Measurements from ENCODE around the genes TMC4 and DNAAF3.

DNA sequence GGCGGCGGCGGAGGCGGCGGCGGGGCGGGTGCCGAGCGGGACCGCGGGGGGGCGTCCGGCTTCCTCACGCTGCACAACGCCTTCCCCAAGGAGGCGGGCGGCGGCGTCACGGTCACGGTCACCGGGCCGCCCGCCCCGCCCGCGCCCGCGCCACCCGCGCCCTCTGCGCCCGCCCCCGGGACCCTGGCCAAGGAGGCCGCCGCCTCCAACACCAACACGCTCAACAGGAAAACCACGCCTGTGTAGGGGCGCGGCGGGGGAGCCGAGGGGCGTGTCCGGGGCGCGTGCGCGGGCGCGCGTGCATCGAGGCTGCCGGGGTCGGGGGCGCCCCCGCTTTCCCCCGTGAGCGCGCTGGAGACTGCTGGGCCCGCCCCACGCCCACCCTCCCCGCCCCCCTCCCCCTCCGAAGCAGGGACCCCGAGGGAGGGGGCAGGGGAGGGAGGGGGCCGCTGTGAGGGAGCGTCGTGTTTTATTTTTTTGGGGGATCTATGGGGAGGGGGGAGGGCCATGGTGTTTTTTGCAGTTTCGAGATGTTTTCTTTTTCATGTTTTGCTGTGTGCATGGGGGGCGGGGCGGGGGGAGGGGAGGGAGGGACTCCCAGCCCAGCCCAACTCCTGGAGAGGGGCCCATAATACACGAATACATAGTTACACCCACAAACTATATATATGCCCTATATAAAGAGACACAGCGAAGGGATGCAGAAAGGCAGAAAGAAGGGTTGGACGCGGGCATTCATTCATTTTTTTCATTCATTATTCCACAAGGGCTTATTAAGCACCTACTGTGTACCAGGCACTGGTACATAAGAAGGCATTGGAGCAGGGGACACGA is 8.6 kb upstream of the CACNG6 start:
- PRO-cap = no peak
- RRBS, 2 experiments = 6 to 30% methylated on average over 51 of the region's 75 CpGs

- PRO-cap = unidirectional peak, plus-strand start at chr19:54139905
- RRBS, 2 experiments = no CpG with 5 or more reads among the region's 5 CpGs
Observed at GRCh38 chr19:54139706-54140080, 2.1 kb downstream of the CNOT3 start.

DNA sequence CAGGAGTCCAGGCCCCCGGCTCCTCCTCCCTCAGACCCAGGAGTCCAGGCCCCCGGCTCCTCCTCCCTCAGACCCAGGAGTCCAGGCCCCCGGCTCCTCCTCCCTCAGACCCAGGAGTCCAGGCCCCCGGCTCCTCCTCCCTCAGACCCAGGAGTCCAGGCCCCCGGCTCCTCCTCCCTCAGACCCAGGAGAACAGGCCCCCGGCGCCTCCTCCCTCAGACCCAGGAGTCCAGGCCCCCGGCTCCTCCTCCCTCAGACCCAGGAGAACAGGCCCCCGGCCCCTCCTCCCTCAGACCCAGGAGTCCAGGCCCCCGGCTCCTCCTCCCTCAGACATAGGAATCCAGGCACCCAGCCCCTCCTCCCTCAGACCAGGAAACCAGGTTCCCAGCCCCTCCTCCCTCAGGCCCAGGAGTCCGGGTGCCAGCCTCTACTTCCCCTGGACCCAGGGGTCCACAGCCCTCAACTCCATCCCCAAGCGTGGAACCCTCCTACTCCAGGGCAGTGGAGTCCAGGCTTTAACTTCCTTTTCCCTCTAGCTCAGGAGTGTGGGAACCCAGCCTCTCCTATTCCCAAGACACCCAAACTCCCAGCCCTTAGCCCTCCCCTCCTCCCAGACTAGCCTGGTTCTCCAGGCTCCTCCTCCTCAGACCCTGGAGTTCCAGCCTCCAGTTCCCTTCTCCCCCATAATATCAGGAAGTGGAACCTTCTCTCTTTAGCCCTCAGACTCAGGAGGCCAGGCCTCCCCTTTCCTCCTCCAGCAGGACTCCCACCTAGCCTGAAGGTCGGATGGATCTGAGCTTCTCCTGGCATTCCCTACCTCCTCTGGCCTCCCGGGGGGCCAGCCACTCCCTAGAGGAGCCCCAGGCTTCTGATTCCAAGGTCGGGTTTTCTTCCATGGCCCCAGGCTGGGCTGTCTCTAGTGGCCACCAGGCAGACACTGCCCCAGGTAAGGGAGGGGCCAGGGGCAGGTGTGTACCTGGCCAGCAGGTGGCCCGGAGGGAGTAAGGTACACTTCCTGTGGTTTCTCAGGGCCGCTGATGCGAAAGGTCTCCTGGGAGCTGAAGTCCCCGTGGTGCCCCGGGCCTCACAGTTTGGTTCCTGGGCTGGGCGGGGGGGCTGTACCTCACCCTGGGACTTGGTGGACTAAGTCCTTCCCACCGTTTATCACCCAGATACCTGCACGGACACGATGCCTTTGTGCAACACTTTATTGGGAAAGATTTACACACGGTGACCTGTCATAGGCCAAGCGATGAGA is at the start of gene TMC4:
TSS of gene TMC4 (minus strand) at position 939 of the 1,258 bp plus-strand sequence.
- PRO-cap = no peak
- RRBS, 2 experiments = 4 to 31% methylated on average over 3 to 4 of the region's 26 CpGs

DNA sequence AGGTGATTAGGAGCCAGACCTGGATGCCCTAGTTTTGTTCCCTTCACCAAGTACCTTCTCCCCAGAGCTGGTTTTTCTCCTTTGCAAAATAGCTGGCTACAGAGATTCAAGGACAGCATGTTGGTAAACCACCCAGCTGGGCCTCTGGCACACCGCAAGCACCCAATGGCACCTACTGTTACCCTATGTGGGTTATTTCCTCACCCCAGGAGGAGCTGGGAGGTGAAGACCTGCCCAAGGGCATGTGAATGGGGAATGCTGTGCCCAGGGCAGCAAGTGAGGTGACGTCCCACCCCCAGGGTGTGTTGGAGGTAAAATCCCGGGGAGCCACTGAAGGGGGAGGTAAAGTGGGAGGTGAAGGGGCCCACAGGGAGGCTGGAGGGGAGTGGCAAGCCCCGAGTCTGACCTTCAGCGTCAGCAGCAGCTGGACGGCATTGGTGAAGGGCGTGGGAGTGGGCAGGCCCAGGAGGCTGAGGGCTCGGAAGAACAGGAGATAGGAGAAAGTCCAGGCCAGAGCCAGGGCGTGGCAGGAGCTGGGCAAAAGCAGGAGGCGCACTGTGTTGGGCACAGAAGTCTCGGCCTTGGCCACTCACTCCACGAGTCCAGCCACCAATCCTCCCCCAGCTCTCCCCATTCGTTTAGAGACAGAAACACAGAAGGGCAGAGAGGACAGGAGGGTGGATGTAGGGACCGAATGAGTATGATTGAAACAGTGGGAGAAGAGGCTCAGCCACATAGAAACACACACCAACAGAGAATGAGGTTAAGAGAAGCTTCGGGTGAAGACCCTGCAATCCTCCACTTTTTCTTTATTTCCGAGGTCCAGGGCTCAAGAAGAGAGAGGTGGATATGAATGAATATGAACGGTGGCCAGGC is 2.4 kb downstream of the MBOAT7 start:
- PRO-cap = no peak
- RRBS, 2 experiments = no CpG with 5 or more reads among the region's 17 CpGs

DNA sequence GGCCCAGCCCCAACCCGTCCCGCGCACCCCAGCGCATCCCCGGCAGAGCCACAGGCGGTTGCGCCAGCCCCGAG is 379 bp downstream of the MBOAT7 start:
- PRO-cap = no peak
- RRBS, 2 experiments = 1% methylated on average over 8 of the region's 8 CpGs

DNA sequence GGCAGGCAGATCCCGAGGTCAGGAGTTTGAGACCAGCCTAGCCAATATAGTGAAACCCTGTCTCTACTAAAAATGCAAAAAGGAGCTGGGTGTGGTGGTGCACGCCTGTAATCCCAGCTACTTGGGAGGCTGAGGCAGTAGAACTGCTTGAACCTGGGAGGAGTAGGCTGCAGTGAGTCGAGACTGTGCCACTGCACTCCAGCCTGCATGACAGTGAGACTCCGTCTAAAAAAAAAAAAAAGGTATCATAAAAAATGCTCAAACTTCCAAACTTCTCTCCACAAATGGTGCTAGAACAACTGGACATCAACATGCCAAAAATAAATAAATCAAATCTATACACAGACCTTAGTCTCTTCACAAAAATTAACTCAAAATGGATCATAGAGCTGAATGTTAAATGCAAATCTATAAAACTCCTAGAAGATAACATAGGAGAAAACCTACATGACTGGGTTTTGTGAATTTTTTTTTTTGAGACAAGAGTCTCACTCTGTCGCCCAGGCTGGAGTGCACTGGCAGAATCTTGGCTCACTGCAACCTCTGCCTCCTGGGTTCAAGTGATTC is 5.8 kb upstream of the LENG8 start:
- PRO-cap = no peak
- RRBS, 2 experiments = no CpG with 5 or more reads among the region's 5 CpGs

- PRO-cap = no peak
- RRBS, 2 experiments = no CpG with 5 or more reads among the region's 47 CpGs
Observed at GRCh38 chr19:54456460-54457339, 6.9 kb downstream of the LENG9 start.

- PRO-cap = bidirectional peak, plus-strand start at chr19:54462817, minus-strand start at chr19:54462785; bidirectional peak, plus-strand start at chr19:54463123, minus-strand start at chr19:54463094
- RRBS, 2 experiments = 17 to 35% methylated on average over 20 of the region's 81 CpGs
Observed at GRCh38 chr19:54462765-54463488, 651 bp downstream of the LENG9 start.

DNA sequence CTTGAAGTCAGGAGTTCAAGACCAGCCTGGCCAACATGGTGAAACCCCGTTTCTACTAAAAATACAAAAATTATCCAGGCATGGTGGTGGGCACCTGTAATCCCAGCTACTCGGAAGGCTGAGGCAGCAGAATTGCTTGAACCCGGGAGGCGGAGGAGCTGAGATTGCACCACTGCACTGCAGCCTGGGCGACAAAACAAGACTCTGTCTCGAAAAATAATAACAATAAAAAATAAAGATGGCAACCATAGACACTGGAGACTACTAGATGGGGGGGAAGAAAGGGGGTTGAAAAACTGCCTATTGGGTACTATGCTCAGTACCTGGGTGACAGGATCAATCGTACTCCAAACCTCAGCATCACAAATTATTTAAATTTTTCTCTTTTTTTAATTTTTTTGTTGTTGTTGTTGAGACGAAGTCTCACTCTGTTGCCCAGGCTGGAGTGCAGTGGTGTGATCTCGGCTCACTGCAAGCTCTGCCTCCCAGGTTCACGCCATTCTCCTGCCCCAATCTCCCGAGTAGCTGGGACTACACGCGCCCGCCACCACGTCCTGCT is 10.5 kb downstream of the FCAR start:
- PRO-cap = no peak
- RRBS, 2 experiments = no CpG with 5 or more reads among the region's 15 CpGs

DNA sequence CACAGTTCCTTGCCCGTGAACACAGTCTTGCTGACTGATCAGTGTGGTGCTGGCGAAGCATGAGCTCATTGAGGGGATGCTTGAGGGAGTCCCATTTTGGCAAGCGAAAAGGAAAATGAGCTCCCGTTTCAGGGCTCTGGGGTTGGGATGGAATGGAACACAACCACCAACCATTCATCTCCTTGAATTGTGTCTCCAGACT is 15.3 kb downstream of the FCAR start:
- PRO-cap = no peak
- RRBS, 2 experiments = no CpG with 5 or more reads among the region's 4 CpGs

DNA sequence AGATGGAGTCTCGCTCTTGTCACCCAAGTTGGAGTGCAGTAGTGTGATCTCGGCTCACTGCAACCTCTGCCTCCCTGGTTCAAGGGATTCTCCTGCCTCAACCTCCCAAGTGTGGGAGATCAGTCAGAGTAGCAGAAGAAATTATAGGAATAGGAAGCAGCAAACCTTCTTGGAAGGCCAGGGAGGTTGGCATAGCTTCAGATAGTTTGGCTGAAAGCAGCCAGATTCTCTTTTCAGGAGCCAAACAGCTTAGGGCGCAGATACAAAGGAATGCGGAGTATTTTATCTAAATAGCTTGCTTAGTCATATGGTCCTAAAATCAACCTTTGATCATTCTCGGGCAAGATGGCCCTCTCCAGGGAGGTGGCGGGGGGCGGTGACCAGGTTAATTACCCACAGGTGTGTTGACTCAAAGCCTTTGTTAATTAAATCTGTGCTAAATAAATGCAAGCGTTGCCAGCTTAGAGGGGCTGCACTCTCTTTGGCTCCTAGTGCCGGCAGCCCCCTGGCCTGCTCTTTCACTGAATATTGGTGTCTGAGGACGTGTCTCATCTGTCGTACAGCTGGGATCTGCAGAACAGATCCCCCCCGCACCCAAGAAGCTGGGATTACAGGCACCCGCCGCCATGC is 12.5 kb upstream of the NCR1 start:
- PRO-cap = no peak
- RRBS, 2 experiments = no CpG with 5 or more reads among the region's 14 CpGs

DNA sequence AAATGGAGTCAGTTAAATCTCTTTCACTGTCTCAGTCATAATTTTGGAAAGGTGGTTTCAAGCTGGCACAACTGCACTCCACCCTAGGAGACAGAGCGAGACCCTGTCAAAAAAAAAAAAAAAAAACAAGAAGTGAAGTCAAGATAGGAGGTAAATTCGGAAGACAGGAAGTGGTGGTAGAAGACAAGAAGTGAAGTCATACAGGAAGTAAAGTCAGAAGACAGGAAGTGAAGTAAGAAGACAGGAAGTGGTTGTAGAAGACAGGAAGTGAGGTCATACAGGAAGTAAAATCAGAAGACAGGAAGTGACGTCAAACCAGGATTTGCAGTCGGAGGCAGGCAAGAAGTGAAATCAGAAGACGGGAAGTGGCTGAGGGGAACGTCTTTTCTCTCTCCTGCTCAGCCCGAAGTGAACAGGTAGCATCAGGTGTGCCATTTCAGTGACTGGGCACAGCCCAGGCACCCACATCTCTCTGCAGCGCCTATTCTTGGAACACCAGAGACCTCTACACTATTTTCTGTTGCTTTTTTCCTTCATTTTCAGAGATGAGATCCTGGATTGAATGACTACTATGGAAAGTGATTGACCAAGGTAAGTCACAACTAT is 32.1 kb downstream of the GP6 start:
- PRO-cap = unidirectional peak, plus-strand start at position 354 of the sequence
- RRBS, 2 experiments = no CpG with 5 or more reads among the region's 8 CpGs

DNA sequence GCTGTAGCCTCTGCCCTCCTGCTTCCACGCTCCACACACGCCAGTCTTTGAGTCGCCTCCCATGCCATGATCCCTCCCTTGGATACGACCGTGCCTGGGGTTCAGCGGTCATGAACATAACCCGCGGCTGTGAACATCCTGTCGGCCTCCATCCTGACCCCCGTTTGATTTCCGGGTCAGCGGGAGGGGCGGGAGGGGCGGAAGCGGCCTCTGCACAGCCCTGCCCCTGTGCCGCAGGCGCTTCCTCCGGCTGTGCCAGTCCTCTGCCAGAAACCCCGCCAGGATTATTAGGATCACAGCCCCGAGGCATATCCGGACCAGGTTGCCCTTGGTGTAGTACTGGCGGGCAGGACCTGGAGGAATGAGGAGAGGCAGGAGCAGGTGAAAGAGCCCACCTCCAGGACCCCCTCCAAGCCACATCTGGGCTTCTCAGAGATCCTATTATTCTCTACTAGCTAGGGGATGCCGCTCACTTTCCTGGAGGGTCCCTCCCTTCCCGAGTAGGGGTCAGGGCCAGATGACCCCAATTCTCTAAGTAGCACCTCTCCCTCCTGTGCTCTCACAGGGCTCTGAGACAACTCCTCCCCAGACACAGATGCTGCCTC is 23.1 kb downstream of the GP6 start:
- PRO-cap = no peak
- RRBS, 2 experiments = 84 to 88% methylated on average over 11 of the region's 24 CpGs

- PRO-cap = no peak
- RRBS, 2 experiments = no CpG with 5 or more reads among the region's 6 CpGs
Observed at GRCh38 chr19:55113082-55113352, 4.4 kb downstream of the PPP1R12C start.

- PRO-cap = unidirectional peak, minus-strand start at chr19:55166625; unidirectional peak, plus-strand start at chr19:55167104
- RRBS, 2 experiments = no CpG with 5 or more reads among the region's 44 CpGs
Observed at GRCh38 chr19:55166405-55167409, at the start of gene DNAAF3. DNAAF3 (minus strand) TSS chr19:55166613.

- PRO-cap = unidirectional peak, minus-strand start at chr19:55174037
- RRBS, 2 experiments = 11 to 19% methylated on average over 19 to 22 of the region's 71 CpGs
Observed at GRCh38 chr19:55173185-55174480, 6.5 kb downstream of the SYT5 start.

DNA sequence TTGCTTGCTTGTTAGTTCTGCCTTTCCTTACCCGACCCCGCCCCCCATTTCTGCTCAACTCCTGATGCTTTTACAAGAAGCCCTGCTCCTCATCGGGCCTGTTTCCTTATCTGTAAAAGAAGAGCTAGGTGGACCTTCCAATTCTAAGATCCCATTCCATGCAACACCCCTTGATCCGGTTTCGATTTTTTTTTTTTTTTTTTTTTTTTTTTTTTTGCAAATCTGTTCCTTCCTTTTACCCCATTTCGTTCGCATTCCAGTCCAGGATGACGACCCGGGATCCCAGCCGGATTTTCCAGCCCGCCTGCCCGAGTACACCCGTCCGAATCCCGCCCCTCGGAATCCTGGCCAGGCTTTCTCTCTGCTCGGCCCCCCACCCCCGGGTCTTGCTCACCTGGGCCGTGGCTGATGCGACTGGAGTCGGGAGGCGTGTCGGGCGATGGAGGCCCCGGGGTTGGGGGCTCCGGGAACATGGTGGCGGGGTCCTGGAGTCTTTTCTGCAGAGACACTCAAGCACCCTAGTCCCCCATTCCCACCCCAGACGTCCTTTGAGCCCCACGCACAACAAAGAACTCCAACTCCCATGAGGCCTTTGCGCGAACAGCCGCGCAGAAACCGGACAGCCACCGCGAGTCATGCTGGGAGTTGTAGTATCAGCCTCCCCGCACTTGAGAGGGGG is 1.4 kb downstream of the SYT5 start:
- PRO-cap = no peak
- RRBS, 2 experiments = 17 to 24% methylated on average over 13 to 17 of the region's 37 CpGs

GRCh38 chr19:55209794-55210685 is 739 bp upstream of the PTPRH start:
- PRO-cap = no peak
- RRBS, 2 experiments = 42 to 49% methylated on average over 2 of the region's 14 CpGs

GRCh38 chr19:55241020-55241720 is 12.6 kb upstream of the TMEM86B start:
- PRO-cap = no peak
- RRBS, 2 experiments = no CpG with 5 or more reads among the region's 31 CpGs

- PRO-cap = no peak
- RRBS, 2 experiments = no CpG with 5 or more reads among the region's 14 CpGs
Observed at GRCh38 chr19:55247559-55248331, 11.1 kb downstream of the PPP6R1 start.